GM19239 (cell line): ENCODE measurements around the genes MBNL1 and DHX36.

GRCh38 chr3:152222298-152222837 lies 46.4 kb upstream of the MBNL1 start:
- RRBS: no CpG with 5 or more reads among the region's 2 CpGs

GRCh38 chr3:152244045-152244483 lies 24.7 kb upstream of the MBNL1 start:
- RRBS: no CpG with 5 or more reads among the region's 3 CpGs

DNA sequence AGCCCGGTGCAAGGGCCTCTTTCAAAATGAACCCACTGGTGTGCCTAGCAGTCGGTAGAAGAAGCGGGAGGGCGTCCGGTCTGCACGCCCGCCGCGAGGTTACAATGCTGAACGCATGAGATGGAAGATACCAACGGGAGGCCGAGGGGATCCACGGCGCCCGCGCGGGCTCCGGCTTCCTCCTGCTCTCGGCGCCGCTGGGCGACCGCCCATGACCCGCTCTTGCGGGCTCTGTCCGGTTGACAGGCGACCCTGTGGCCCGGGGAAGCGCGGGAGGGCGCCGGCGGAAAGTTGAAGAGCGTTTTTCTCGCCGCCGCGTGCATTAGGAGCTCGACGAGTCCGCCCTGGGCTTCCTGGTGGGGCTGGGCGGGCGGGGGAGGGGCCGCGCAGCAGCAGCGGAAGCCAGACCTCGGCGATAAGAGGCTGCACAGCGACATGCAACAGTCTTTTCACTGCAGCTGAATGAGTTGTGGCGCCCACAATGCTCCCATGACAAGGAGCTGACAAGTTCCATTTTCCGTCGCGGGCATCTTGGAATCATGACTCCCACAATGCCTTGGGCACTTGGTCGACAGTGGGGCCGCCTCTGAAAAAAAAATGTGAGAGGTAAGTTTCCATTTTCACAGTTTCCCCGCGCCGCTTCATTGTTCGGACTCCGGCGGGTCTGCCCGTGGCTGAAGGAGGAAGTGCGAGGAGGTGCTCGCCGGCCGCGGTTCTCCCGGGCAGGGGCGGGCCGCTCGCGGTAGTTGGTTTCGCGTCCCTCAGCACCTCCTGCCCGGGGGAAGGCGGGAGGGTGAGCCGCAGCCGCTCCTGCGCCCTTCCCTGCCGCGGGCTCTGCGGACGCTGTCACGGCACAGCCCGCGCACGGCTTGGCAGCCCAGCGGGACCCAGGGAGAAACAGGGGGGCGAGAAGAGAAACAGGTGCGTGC lies at the start of gene MBNL1:
Gene MBNL1, plus strand, starts transcription at position 443 of the 929 bp plus-strand sequence.
- RRBS: 1% methylated on average over 38 of the region's 90 CpGs

DNA sequence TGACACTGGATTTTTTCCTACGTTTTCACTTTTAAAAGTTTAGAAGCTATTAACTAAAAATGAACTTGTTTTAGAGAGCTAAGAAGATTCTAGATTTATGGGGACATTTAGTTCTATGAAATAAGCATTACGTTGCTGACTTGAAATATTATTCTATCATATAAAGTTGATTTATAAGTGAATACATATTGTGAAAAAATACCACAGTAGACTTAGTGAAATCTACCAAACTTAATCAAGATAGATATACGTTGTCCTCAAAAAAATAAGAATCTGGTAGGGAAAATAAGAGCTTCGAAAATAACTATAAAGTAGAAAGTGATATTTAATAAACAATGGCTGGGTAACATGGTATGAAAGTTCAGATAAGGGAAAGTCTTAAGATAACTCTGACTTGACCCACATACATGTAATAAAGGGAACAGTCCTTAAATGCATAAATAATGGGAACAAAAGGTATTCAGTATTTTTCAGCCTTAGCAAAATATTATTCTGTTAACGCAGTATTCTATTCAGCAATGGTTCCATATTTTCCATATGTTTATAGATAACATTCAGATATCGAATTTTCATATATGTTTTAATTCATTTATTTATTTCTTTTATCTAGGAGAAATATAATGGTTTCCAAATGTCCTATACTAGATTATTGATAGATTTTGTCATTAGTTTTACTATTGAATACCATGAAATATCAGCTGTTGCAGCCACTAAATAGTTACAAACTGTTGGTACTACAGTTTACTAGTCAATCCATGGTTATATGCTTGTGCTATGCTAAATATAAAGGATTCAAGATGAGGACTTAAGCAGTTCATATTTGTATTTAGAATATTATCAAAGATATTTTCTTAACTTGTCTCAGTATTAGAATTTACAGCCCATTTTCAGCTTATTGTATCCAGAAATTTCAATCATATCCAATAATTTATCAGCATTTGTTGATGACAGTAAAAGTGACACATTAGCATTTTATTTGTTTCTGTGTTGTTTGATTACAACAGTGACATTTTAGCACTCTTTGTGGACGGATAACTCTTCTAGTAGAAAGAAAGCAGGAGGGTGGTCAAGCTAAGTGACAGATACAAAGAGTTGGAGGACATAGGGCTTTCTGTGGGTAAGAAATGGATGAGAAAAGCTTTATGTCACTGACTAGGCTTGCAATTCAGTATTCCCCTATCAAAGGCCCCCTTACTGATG lies 5.8 kb downstream of the MBNL1 start:
- RRBS: no CpG with 5 or more reads among the region's 7 CpGs

DNA sequence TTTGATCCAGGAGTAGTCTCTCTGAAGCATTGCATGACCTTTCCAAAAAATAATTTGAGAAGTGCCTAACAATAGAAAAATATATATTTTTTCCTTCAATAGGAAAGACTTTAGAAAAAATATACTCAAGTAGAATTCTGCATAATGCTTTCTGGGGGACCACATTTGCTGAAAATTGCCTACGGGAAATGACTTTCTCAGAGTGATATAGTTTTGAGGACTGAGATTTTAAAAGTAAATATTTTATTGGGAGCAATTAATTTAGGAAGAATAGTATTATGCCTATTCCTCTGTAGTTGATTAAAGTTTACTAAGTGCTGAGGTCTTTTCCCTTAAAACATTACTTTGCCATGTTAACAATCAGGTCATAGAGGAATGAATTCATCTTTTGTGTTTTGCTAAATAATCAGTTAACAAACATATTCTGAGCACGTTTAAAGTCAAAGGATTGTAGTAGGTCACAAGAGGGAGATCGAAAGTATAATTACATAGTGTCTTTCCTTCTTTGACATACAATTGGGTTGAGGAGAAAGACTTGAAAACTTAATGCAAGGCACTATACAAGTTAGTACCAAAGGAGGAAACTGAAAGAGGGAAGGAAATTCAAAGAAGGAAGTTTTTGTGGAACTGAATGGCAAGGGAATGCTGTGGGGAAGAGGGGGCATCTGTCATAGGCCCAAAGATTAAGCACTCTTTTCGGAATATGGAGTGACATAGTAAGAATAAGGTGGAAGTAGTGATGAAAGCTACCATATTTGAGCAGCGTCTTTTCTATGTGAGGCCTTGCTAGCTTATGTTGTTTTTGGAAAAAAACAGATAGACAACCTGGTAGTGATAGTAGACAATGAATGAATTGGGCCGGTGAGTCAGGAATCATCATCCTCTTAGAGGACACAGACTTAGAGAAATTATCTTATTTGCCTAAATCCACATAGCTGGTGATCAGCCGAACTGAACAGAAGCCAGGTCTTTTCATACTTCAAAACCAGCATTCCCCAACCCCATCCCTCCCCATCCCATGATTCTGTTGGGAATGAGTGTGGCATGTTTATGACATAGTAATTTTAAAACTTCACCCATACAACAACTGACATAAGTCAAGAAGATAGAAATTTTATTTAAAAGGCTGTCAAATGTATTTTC lies 10.0 kb downstream of the MBNL1 start:
- RRBS: no CpG with 5 or more reads among the region's 7 CpGs

DNA sequence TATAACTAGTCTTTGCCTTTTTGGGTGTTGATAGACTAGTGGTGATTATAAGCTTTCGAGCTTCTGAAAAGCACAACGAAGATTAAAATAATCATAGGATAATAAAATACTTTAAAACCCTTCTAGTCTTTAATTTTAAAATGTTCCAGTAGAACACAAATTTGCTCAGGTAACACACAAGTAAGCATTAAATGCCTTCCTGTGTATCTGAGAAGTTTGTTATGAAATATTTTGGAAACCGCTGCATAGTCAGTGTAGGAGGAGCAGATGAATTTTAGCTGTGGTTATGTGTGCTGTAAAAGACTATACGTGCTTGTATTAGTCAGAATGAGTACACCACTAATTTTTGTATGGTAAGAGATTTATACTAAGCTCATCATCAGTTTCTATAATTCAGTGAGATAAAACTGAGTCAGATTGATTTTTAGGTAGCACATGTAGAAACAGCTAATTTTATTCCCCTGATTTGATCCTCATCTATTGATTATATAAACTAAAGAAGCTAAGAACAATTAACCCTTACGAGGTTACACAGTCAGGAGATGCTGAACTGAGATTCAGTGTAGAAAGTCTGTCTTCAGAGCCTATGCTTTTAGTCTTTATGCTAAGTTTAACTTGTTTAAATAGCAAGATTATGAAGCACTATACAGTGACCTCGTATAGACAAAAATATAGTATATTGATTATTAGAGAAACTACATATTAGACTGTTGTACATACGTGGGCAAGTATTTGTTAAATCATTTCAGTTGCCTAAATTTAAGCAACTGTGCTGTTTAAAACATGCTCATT lies 41.3 kb downstream of the MBNL1 start:
- RRBS: no CpG with 5 or more reads among the region's 7 CpGs

GRCh38 chr3:152319682-152320838 lies 51.3 kb downstream of the MBNL1 start:
- RRBS: no CpG with 5 or more reads among the region's 5 CpGs

- RRBS: no CpG with 5 or more reads among the region's 3 CpGs
Observed at GRCh38 chr3:152322594-152323176, 54.0 kb downstream of the MBNL1 start.

DNA sequence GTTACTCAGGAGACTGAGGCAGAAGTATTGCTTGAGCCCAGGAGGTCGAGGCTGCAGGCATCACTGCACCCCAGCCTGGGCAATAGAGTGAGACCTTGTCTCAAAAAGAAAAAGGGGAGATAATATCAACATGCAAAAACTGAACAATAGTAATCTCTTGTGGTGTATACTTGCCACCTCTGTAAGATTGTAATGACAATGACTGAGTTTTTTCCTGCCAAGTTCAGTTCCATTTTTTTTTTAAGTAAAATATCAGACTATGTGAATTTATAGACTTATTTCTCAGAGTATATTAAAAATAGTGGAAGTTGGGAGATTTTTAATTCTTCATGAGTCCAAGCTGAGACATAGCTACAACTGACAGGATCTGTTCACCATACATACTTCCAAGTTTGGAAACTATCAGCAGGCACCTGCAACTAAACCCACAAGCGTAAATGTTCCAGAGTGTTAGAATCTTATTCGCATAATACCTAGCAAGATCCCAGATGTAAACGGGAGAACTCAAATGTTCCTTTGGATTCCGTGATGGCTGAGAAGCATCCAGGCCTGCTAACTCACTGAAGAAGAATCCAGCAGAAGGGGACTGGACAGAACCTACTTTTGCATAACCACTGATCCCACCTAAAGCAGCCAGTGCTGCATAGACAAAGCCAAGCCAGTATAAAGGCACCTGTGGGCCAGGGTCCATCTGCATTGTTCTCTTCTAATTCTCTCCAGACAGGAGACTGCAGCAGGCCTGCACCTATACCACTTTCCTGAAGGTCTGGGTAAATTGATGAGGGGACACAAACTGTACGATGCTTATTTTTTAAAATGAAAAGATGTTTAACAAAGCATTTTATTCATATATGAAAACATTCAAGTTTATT lies 71.7 kb downstream of the MBNL1 start:
- RRBS: no CpG with 5 or more reads among the region's 6 CpGs

- RRBS: no CpG with 5 or more reads among the region's 9 CpGs
Observed at GRCh38 chr3:152356236-152356756, 87.6 kb downstream of the MBNL1 start.

DNA sequence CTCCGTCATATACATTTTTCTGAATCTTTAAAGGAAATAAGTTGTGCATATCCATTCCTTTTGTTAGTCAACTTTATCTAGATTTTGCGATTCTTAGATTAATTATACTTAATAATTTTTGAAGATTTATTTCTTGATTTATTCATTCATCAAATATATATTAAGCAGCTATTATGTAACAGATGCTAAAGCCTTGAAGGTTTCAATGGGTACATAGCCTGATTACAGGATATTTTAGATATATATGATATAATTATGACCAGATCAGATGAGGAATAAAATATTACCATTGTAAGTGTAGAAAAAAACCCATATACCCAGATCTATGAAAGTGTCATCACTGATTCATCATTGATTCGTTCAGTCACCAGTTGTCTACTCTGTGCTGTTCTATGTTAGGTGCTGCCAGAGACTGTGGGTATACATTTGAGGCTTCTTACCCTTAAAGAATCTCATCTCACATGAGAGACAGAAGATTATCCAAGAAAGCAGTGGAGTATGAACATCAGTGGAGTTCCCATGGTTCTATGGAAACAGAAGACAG lies 92.1 kb downstream of the MBNL1 start:
- RRBS: no CpG with 5 or more reads among the region's 3 CpGs

DNA sequence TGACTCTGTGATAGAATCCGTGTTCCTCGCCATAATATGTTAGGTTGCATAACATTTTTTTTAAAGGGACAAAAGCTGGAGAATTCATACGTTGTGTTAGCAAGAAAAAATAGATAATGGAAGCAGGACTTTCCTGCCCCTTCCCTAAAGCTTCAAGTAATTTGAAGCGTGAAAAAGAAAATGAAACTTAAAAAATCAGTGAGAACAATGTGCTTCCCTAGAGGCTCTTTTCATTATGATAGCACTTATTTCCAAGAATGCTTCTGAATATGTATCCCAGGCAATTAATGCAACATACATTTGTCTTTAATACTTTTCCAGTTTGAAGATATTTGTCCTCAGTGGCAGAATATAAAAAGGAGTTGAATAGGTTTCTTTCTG lies 113.6 kb downstream of the MBNL1 start:
- RRBS: no CpG with 5 or more reads among the region's 4 CpGs

- RRBS: no CpG with 5 or more reads among the region's 23 CpGs
Observed at GRCh38 chr3:153161300-153161760, 696 bp upstream of the RAP2B start.

DNA sequence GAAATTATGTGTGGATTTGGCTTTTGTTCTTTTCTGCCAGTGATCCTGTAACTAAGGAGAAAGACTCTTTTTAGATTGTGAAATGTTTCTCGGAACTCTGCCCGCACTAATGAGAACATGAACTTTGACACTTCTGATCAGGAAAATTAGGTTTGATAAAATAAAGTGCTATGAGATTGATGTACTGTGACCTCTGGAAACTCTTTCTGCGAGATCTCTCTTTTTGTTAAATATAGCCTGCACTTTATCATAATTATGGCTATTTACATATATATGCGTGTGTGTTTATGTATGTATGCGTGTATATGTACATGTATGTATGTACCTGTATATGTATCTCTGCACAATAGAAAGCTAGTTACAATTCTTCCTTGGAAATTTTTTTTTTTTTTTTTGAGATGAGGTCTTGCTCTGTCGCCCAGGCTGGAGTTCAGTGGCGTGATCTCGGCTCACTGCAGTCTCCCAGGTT lies 8.6 kb downstream of the ARHGEF26 start:
- RRBS: no CpG with 5 or more reads among the region's 8 CpGs

- RRBS: no CpG with 5 or more reads among the region's 4 CpGs
Observed at GRCh38 chr3:154213435-154214214, 92.4 kb downstream of the ARHGEF26 start.

GRCh38 chr3:154323573-154324940 lies at the start of gene DHX36:
Gene DHX36, minus strand, starts transcription at chr3:154324487.
- RRBS: 5% methylated on average over 16 of the region's 56 CpGs

DNA sequence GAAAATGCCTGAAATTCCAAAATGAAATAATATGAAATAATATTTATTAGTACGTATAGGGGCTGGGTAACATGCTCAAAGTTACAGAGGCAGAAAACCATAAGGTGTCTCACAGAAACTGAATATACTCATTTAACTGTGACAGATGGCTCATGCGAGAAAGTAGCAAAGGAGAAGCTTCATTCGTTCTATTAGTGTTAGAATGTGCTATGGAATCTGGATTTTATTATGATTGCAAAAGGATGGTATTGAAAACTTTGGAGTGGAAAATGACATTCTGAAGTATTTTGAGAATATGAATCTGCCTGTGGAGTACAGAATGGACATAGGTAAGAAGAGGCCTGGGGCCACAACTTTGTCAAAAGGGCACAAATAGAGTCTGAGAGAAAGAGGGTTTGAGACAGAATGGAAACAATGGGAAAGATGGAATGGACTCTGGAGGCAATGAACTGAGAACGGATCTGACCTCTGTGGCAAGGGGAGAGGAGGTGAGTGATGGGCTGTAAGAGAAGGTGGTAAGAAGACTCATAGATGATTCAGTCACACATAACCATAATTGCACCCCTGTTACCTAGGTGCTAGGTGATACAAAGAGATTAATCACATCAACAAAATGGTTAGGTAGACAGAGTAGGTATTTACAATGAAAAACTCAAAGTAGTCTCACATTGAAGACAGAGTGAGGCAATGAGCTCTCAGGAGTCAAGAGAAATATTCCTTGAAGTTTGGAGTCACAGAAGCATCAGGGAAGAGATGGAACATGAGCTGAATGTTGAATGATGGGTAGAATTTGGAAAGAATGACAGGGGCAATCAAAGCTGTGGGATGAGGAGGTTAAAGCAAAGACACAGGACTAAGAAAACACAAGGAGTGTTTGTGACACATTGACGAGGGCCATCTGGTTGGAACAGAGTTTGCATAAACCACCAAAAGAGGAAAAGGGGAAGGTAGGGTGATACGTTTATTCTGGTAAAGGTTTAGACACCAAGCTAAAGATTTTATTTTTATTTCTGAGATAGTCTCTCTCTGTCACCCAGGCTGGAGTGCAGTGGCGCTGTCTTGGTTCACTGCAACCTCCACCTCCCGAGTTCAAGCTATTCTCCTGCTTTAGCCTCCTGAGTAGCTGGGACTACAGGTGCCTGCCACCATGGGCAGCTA lies 32.5 kb downstream of the MME start:
- RRBS: no CpG with 5 or more reads among the region's 8 CpGs

DNA sequence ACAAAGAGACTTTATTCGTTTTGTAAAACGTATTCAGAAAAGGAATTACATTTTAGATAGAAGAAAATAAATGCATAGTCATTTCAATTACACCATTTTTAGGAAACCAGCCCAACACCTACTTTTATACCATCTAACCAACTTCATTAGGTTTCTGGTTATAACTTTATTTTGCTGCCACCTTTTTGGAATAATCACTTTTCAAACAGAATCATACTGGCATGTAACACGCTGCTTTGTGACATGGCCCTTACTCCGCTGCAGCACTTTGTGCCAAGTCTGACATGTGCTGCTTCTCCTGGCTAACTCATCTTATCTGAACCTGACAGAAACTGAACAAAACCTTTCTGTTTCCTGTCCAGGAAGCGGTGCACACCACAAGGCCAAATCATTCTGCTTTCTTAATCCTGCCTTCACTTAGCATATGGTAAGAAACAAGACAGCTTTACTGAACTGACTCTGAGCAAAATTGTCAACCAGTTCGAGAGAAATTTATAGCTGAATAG lies 41.3 kb upstream of the STRIT1 start:
- RRBS: no CpG with 5 or more reads among the region's 6 CpGs

GRCh38 chr3:155890443-155891015 lies 20.1 kb downstream of the GMPS start:
- RRBS: no CpG with 5 or more reads among the region's 3 CpGs

GRCh38 chr3:156551572-156552147 lies 3.3 kb downstream of the SSR3 start:
- RRBS: no CpG with 5 or more reads among the region's 7 CpGs